Suprapubic skin (tissue), 4 donors: Measurements from ENCODE around the gene FBXO10.

DNA sequence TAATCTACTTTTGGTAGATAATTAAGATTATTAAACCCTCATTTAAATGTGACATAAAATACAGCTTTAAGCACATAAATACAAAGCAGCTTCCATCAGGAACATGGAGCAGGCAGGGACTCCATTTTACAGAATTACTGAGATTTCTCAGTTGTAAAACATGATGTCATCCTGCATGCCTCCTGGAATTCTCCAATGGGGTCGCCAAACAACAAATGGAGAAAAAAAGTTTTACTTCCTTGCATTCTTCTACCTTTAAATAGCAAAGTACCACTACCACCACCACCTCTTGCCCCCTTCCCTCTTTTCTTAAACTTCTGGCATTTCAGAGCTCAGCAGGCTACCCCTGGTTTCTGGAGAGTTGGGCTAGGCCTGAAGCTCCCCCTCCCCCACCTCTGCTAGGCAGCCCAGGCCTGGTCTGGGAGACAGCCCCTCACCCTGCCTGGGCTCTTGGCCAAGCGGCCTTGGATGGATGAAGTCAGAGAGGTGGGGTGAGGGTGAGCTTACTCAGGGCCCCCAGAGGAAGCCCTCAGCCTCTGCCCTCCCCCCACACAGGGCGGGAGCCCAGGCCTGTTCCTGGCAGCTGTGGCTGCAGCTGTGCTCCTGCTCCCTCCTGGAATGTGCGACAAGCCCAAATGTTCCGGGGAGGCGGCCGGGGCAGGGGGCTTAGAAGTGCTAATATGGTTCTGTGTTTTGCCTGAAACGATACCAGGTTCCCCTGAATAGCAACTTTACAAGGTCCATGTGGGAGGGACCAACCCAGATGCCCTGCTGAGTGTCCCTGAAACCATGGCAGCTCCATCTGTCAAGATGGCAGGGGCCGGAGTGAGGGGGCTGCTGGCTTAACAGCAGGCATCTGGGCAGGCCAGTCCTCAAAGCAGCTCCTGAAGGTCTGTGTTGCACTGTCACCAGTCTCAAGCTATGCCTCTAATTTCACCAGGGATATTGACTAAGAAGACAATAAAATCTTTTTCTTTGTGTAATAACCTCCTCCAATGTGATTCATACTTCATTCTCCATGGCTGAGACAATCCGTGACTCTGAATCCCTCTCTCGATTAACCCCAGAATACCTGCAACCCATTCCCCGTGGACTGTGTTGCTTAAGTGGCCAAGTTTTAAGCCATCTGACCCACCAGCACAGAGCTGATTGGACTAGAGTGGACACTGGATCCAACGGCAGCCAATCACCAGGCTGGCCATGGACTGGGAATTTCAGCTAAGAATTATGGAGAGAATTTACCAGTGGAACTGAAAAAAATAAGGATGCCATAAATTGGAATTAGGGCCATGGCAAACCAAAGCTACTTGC lies 5.8 kb upstream of the CCIN start:
- PRO-cap, result no peak
- RAMPAGE, long total RNA, 4 experiments, result no peak in any of the 4 experiments

DNA sequence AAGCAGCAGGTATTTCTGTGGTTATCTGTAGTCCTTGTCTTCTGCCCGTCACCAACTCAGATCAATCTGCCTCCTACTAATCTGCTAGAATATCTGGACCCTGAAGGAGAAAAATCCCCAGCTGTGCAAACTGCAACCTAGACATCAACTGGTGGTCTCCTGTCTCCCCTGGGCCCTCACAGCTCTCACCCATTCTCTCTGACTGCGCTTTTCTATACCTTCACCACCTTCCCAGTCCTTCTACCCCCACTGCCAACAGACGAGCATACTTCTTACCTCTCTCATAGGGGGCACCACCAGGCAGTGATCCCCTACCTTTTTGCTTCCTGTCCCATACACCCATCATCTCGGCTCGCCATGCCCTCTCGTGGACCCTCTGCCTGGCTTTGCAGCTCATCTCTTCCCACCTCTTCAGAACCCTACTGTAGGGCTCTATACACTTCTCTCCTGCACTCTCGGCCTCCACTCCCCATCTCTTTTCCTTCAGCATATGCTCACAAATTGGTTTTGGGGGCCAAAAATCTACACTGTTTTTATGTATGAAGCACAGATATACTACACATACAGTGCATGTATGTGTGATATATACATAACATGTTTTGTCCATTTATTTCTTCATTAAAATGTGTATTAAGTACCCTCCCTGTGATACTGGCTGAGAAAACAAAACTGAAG lies 28.3 kb downstream of the CLTA start:
- PRO-cap, result no peak
- RAMPAGE, long total RNA, 4 experiments, result no peak in any of the 4 experiments

GRCh38 chr9:36458052-36458721 lies 58.1 kb upstream of the RNF38 start:
- PRO-cap, result no peak
- RAMPAGE, long total RNA, 4 experiments, result no peak in any of the 4 experiments

GRCh38 chr9:36985927-36986568 lies 48.0 kb downstream of the PAX5 start:
- PRO-cap, result no peak
- RAMPAGE, long total RNA, 4 experiments, result no peak in any of the 4 experiments

GRCh38 chr9:36993657-36994474 lies 40.2 kb downstream of the PAX5 start:
- PRO-cap, result no peak
- RAMPAGE, long total RNA, 4 experiments, result no peak in any of the 4 experiments

GRCh38 chr9:37031998-37032197 lies 2.2 kb downstream of the PAX5 start:
- PRO-cap, result no peak
- RAMPAGE, long total RNA, 4 experiments, result no peak in any of the 4 experiments

DNA sequence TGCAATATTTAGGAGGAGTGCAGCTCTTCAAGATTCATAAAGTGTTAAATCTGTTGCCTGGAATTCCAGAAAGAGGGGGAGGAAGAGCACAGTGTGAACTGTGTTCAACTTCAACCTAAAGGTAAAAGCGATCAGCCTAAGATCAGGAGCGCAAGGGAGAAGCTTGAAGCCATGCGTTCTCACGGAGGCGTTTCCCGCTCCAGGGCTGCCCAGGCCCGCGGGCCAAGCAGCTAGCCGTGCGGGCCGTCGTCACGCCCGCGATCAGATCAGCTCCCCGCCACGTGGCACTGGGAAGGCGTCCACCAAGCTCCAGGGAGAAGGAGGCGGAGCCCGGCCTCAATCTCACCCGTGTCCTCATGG lies 41.1 kb upstream of the ZCCHC7 start:
- PRO-cap, result no peak
- RAMPAGE, long total RNA, 4 experiments, result no peak in any of the 4 experiments

DNA sequence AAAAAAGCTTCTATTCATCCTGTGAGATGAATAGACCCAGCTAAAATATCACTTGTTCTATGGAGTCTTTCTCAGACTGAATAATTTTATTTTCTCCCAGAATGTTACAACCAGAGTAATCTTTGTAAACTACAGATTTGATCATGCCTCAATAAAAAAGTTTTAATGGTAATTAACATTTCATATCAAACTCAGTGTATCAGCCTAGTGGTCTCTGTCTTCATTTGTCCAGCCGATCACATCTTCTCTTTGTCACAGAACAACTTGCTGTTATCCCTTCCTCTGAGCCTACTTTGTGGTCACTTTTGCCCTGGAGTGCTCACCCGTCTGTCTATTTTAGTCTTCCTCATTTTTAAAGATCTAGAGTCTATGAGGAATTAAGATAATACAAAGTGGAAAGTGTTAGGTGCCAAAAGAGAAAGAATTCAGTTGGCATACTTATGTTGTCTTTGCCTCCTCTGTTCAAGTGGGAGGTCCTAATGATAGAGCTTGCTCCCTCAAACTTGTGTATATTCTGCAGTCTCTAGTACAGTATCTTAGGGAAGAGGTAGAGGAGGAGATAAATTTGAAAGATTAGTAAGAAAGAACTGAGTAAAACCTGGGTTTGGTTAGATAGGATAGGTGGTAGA lies 77.9 kb downstream of the ZCCHC7 start:
- PRO-cap, result no peak
- RAMPAGE, long total RNA, 4 experiments, result no peak in any of the 4 experiments

- PRO-cap, result no peak
- RAMPAGE, long total RNA, 4 experiments, result no peak in any of the 4 experiments
Observed at GRCh38 chr9:37200404-37201051, 80.2 kb downstream of the ZCCHC7 start.

- PRO-cap, result no peak
- RAMPAGE, long total RNA, 4 experiments, result no peak in any of the 4 experiments
Observed at GRCh38 chr9:37290738-37291193, 131.7 kb upstream of the GRHPR start.

DNA sequence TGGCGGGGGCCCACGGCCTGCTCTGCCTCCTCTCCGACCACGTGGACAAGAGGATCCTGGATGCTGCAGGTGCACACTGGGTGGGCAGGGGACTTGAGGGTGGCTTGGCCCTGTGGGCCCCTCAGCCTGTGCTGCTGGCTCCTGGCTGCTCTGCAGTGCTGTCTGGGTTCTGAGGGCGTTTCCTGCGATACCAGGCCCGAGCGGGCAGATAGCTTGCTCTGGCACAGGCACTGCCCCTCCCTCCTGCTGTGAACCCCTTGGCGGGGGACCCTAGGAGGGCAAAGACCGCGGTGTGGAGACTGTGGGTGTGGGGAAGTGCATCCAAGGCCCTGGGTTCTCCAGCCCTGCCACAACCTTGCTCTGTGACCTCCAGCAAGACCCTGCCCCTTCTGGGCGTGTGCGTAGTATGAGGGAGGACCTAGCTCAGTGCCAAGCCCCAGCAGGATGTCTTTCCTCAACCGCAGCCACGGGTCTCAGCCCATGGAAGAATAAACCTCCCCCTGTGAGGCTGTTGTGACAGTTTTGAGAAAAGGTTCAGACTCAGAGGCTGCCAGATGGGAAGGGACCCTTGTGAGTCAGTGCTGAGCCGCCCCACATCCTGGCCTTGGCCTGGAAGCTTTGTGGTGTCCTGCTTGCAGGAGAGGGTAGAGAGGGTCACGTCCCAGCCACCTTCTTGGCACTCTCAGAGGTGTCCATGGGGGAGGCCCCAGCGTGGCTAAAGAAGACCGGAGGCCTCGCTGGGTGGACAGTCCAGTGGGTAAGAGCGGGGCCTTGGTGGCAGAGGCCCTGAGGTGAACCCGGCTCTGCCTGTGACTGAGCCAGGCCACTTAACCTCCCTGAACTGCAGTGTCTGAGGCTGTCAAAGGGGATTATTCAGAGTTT lies 2.7 kb downstream of the GRHPR start:
- PRO-cap, result no peak
- RAMPAGE, long total RNA, 4 experiments, result no peak in any of the 4 experiments

GRCh38 chr9:37465724-37465864 lies 344 bp upstream of the ZBTB5 start:
- PRO-cap, result no peak
- RAMPAGE, long total RNA, 4 experiments, result no peak in any of the 4 experiments

- PRO-cap, result bidirectional peak, plus-strand start at chr9:37576389, minus-strand start at chr9:37576240
- RAMPAGE, long total RNA, 4 experiments, result no peak in any of the 4 experiments
Observed at GRCh38 chr9:37575986-37576836, at the start of gene FBXO10. TSS of gene FBXO10 (minus strand) at chr9:37576380.

DNA sequence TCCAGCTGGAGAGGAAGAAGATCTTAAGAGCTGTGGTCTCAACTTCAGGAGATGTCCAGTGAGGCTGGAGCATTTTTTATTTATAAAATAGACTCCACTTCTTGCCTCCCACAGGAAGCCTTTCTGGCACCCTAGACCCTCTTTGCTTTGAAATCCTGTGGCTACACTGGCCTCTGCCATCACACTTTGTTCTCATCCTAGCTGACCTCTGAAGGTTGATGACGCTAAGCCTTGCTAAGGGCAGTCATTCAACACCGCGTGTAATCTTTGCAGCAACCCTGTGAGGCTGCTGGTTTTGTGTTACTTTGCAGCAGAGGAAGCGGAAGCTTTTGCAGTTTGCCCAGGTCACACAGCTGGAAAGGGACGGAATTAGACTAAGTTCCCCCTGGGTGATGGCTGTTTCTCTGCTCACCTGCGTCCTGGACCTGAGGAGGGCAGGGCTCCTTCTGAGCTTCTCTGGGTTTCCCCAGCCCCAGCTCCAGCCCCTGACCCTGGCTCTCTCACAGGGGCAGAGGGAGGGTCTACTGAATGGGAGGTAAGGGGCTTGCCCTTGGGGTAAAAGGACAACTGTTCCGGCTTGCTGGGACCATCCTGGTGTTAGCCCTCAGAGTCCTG lies 7.3 kb upstream of the SLC25A51 start:
- PRO-cap, result no peak
- RAMPAGE, long total RNA, 4 experiments, result no peak in any of the 4 experiments

GRCh38 chr9:37936729-37937352 lies 32.9 kb upstream of the SLC25A51 start:
- PRO-cap, result no peak
- RAMPAGE, long total RNA, 4 experiments, result start-site peak on the minus strand in 1 of 4 experiments, at chr9:37937189-37937232 at its widest, 20 reads per replicate

- PRO-cap, result no peak
- RAMPAGE, long total RNA, 4 experiments, result no peak in any of the 4 experiments
Observed at GRCh38 chr9:37952706-37953319, 48.9 kb upstream of the SLC25A51 start.

GRCh38 chr9:37967230-37967646 lies 63.3 kb upstream of the SLC25A51 start:
- PRO-cap, result no peak
- RAMPAGE, long total RNA, 4 experiments, result no peak in any of the 4 experiments

- PRO-cap, result no peak
- RAMPAGE, long total RNA, 4 experiments, result start-site peak on the minus strand in 1 of 4 experiments, at chr9:37989917-37989948 at its widest, 6 reads per replicate
Observed at GRCh38 chr9:37989582-37990194, 79.3 kb downstream of the SHB start.

DNA sequence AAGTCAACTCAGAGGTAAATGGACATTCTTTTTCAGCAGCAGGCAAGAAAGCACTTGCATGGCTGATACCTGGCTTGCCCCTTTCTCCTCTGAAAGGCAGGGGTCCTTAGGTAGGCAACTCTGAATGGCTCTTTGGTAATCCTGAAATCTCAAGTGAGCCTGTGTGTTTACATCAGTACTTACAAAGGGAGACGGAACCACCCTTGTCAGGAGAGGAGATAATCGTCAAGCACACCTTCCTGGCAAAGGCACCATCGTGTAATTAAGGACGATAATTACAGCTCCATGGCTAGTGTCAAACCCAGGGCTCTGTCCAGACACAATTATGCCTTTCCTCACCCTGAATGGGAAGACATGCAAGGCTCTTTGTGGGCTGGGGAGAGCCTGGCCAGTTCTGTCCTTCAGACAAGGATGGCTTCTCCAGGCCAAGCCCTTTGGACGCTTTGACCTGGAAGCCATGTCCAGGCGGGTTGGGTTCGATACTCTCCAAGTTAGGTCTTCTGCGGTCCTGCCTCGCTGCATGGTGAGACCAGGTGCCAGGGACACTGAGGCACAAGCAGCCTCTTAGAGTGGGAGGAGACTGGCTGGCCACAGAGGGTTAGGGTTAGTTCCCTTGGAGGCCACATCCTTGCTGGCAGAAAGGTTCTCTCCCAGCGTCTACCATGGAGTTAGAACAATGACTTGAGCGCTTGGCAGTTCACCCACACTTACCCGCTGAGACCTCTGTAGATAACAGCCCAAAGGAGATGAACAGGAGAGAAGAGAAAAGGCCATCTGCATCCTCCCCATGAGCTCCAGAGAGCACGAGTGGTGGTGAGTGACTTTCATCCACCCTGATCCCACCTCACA lies 67.7 kb downstream of the SHB start:
- PRO-cap, result no peak
- RAMPAGE, long total RNA, 4 experiments, result no peak in any of the 4 experiments

DNA sequence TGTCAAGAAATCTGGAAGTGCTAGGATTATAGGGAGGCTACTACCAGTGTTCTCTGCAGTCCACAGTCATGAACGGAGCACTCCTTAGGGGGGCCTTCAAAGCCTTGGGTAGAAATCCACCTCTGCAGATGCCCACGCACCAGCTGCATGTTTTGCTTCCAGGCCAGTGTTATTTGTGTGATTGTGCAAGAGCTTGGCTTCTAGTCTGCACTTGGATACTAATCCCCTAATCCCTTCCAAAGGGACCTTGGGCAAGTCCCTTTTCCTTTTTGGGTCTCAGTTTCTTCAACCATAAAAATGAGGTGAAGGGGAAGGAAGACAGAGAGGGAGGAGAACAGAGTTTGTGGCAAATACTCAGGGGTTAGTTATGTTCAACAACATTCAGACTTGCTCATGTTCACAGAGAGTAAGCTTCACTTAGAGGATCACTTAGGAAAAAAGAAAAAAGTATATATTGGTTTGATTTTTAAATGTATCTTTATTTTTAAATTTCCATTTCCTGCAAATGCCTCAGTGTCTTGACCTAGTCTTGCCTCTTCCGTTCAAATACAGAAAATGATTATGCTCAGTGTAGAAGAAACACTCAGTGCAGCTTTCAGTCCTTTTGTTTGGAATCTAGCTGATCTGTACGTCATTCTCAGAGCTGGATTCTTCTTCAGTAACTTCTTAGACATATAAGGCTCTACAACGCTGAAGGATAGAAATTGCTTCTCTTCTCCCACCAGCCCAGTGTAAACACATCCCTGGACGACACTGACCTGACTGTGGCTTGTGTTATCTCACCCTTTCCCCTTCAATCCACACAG lies 3.4 kb upstream of the ALDH1B1 start:
- PRO-cap, result no peak
- RAMPAGE, long total RNA, 4 experiments, result no peak in any of the 4 experiments